HTERT-HM (cell line): ENCODE measurements around a stretch of chr3.

DNA sequence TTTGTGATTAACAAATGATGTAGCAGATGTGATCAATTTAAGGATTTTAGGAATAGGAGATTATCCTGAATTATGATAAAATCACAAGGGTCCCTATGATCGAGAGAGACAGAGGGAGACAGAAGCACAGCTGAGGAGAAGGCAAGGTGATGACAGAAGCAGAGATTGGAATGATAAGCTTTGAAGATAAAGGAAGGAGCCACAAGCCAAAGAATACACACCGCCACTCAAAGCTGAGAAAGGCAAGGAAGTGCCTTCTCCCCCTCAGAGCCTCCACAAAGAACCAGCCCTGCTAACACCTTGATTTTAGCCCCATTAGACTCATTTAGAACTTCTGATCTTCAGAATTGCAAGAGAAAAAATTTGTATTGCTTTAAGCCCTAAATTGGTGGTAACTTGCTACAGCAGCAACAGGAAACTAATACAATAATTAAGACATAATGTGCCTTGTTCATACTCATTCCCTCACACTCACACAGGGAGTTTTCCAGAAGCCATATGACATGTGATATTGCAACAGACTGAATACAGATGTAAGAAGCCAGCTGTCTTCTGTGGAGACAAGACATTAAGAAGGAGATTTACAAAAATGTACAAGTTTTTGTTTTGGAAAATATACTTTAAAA lies 38.2 kb downstream of the TRANK1 start:
- RRBS: no CpG with 5 or more reads among the region's 2 CpGs

- RRBS: no CpG with 5 or more reads among the region's 5 CpGs
Measured at GRCh38 chr3:37015584-37016091, 22.3 kb downstream of the MLH1 start.

- RRBS: no CpG with 5 or more reads among the region's 2 CpGs
Measured at GRCh38 chr3:37139296-37140317, 34.8 kb downstream of the LRRFIP2 start.

- RRBS: no CpG with 5 or more reads among the region's 4 CpGs
Measured at GRCh38 chr3:37180900-37181602, 6.7 kb upstream of the LRRFIP2 start.

DNA sequence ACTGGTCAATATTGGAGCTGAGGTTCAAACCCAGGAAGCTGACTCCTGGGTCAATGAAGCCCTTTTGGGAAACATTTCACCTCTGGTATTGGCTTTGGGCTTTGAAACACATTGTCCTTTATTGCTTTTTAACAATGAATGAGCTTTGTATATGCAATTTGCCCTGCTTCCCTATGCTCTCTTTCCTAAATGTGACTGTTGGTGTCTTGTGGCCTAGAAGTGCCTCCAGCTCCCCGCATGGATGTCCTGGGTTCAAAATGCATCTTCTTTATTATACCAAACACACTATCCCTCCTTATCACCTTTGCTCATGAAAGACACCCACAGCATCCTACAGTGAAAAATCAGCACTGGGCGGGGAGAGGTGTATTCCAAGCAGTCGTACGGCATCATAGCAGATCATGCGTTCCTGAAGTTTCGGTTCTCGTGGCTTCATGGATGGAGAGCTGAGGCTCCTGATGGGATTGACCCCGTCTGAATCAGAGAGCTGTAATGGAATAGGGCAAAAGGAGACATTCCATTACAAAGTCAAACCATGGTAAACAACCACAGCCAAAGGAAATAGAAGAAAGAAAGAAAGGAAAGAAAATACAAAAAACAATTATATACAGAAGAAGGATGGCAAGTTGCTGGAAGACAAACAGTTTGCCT lies 19.4 kb upstream of the ITGA9 start:
- RRBS: no CpG with 5 or more reads among the region's 8 CpGs

- RRBS: no CpG with 5 or more reads among the region's 9 CpGs
Measured at GRCh38 chr3:37556638-37557109, 104.7 kb downstream of the ITGA9 start.

- RRBS: no CpG with 5 or more reads among the region's 8 CpGs
Measured at GRCh38 chr3:37588698-37589331, 136.9 kb downstream of the ITGA9 start.

GRCh38 chr3:37595202-37595783 lies 143.4 kb downstream of the ITGA9 start:
- RRBS: 0% methylated on average over 3 of the region's 5 CpGs

DNA sequence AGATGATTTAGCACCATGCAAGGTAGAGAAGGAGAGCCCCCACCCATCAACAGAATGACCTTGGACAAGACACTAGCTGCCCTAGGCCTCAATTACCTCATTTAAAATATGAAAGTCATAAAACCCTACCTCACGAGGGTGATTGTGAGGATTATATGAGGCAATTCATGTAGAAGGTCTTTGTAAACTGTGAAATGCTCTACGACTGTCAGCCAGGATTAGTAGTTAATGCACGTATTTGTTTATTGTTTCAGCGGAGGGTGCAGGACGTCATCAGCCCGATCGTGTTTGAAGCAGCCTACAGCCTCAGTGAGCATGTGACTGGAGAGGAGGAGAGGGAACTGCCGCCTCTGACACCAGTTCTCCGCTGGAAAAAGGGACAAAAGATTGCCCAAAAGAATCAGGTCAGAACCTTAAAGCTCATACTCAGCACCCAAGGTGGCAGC lies 177.0 kb downstream of the ITGA9 start:
- RRBS: no CpG with 5 or more reads among the region's 9 CpGs

DNA sequence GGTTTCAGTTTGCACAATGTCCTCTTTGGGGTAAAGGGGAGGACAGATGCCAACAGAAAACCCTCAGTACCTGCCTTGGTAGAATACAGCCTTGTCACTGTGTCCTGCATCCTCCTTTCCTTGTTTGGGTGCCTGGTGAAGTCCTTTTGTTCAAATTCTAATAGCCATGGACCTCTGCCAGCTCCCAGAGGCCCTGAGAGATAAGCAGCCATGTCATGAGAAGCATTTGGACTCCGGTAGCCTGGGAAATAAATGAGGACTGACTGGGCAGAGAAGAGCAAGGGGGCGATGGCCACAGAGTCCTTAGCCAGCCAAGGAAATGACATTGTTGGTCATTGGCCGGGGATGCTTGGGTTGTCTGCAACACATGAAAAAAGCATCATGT lies 90.8 kb upstream of the CTDSPL start:
- RRBS: 3% methylated on average over 2 of the region's 3 CpGs

DNA sequence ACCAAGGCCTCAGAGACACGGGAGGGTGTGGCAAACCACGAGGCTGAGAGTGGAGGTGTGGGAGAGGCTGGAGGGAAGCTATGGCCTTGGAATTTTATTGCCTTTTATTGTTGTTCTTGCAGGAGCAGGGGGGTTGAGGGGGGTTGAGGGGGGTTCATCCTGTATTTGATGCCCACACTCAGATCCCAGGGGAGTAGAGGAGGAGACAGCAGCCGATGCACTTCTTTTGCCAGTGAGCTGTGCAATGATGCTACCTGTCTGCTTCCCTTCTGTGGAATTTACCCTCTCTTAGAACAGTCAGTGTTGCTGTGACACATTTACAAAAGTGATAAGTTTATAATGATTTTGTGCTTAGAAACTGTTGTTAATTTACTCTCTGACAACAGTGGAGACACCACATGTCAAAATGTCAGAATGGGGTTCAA lies 75.8 kb upstream of the CTDSPL start:
- RRBS: no CpG with 5 or more reads among the region's 3 CpGs

- RRBS: no CpG with 5 or more reads among the region's 4 CpGs
Measured at GRCh38 chr3:37862673-37862921, 917 bp downstream of the CTDSPL start.

DNA sequence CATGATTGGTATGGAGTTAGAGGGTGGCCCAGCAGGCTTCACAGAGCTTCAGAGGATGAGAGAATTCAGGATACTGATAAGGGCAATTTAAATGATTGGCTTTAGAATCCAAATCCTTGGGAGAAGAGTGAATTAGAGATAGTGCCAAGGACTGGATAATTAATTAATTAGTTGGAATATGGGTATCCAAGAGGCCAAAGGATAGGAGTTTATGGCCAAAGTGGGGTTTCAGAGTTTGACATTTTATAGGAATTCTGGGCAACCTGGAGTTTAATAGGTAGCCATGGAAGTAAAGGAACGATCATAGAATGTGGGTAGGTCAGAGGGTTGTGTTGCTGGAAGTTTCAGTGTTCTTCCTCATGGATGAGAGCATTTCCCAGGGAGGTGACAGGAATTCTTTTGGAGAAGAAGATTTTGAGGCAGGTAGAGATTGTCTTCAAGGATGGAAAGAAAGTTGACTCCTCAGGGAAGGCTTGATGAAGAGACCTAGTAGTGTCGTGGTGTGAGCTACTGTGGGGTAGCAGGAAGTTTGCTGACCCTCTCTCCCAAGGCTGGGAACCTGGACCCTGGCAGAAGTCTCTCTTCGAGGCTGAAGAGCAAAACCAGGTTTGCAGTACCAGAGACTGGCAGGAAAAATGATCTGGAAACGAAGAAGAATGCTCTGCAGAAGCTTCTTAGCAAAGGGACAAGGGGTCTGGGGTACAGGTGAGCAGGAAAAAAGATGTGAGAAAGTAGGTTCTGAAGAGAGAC lies 23.5 kb downstream of the CTDSPL start:
- RRBS: no CpG with 5 or more reads among the region's 4 CpGs

DNA sequence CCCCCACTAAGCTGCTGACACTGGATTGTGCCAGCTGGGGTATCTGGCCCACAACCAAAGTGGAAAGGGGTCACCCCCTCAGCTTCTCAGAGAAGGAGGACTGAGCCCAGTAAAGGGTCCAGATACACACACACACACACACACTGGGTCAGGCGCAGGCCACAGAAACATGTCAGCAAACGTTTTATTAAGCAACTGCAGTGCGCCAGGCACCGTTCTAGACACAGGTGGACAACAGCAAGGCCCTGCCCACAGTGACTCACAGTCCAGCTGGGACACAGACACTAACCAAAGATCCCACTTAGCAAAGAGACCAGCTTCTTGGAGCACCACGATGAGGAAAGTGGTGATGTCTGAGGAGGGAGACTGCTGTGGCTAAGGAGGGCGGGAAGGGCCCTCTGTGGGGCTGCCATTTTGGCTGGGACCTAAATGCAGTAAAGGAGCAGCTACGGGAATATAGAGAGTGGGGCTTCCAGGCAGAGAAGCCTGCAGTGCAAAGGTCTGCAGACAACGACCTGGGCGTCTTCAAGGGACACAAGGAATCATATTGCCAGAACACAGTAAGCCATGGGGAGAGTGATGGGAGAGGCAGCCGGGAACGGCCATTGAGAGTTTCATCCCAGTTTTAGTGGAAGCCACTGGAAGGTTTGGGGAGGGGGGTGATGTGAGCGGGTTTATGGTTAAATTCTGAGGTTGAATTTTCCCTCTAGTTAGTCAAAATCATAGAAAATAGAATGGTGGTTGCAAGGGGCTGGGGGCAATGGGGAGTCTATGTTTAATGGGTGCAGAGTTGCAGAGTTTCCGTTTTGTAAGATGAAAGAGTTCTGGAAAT lies 2.7 kb upstream of the VILL start:
- RRBS: no CpG with 5 or more reads among the region's 13 CpGs

DNA sequence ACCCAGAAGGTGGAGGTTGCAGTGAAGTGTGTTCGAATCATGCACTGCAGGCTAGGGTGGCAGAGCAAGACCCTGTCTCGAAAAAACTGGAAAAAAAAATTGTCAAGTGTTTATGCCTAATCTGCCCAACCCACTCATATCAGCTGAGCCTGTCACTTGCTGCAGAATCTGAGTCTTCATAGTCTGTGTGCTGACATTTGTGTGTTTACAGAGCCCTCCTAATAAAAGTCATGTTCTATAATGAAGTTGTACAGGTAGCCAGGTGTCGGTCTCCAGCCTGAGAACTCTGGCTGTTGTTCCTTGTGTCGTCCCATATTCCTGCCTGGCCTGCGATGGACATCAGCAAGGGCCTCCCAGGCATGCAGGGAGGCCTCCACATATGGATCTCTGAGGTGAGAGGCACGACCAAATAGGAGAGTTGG lies 2.8 kb downstream of the VILL start:
- RRBS: no CpG with 5 or more reads among the region's 6 CpGs

- RRBS: no CpG with 5 or more reads among the region's 10 CpGs
Measured at GRCh38 chr3:38138379-38138531, 206 bp upstream of the MYD88 start.

DNA sequence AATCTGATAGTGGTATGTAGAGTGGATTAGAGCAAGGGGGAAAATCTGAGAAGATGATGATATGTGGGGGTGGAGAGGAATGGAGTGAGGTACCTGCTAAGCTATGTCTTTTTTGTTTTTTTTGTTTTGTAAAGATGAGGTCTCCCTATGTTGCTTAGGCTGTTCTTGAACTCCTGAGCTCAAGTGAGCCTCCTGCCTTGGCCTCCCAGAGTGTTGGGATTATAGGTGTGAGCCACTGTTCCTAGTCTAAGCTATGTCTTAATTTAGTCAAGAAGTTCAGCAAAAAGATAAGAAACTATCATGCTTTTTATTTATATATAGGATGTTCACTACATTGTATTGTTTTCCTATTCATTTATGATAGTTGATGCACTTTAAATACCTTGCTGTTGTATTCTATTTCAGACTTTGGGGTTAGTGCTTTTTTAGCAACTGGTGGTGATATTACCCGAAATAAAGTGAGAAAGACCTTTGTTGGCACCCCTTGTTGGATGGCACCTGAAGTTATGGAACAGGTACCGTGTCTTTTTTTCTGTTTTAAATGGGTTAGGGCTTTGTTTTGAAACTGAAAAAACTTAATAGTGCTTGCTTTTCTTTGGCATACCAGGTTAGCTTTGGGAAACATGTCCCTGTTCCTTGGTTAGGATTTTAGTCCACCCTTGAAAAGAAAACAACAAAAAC lies 44.3 kb upstream of the SLC22A13 start:
- RRBS: no CpG with 5 or more reads among the region's 2 CpGs

DNA sequence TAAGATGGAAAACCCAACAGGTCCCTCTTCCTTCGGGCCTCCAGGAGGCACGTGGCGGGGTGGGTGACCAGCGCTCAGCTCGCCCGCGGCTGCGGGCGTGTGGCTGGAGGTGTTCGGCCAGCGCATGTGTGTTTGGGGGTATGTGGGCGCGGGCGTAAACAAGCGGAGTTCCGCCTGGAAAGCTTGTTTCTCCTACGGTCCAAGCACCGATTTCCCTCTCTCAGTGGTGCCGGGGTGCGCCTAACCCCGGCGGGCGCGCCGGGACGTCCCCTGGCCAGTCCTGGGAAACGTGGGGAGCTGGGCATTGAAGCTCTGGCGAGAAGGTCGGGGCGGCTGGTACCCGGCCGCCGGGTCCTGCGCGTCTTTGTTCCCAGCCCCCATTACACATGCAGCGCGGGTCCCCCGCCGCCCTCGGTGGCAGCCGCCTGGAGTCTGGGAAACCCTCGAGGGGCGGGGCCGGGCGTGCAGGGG lies 1.4 kb downstream of the ACVR2B start:
- RRBS: 2% methylated on average over 13 of the region's 45 CpGs

GRCh38 chr3:38457411-38458140 lies 3.9 kb downstream of the ACVR2B start:
- RRBS: no CpG with 5 or more reads among the region's 5 CpGs

GRCh38 chr3:38610888-38611214 lies 38.6 kb downstream of the SCN5A start:
- RRBS: no CpG with 5 or more reads among the region's 5 CpGs